AG04450 (cell line): ENCODE data around the gene GEMIN8.

GRCh38 chrX:11426731-11427233 lies 133.6 kb downstream of the AMELX start:
- CAGE, long polyA plus RNA = no peak
- RRBS = no CpG with 5 or more reads among the region's 14 CpGs

- CAGE, long polyA plus RNA = start-site peak on the plus strand at chrX:11759622-11759650, 207 and 163 reads in 2 replicates
- RRBS = no CpG with 5 or more reads among the region's 20 CpGs
Measured at GRCh38 chrX:11759350-11760567, 1.7 kb downstream of the MSL3 start.

GRCh38 chrX:11766375-11766952 lies 8.4 kb downstream of the MSL3 start:
- CAGE, long polyA plus RNA = no peak
- RRBS = no CpG with 5 or more reads among the region's 10 CpGs

DNA sequence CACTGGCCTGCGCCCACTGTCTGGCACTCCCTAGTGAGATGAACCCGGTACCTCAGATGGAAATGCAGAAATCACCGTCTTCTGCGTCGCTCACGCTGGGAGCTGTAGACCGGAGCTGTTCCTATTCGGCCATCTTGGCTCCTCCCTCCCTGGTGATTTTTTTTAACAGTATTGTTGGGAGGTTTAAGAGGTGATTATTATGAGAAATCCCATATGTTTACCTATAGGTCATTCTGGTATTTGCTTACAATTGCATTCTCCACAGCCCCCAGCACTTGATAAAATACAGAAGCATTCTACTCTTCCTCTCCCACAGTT lies 183.1 kb downstream of the MSL3 start:
- CAGE, long polyA plus RNA = no peak
- RRBS = no CpG with 5 or more reads among the region's 8 CpGs

GRCh38 chrX:12571320-12571572 lies 220.0 kb upstream of the PRPS2 start:
- CAGE, long polyA plus RNA = no peak
- RRBS = no CpG with 5 or more reads among the region's 1 CpG

- CAGE, long polyA plus RNA = no peak
- RRBS = no CpG with 5 or more reads among the region's 8 CpGs
Measured at GRCh38 chrX:12973972-12974231, 1.0 kb upstream of the TMSB4X start.

- CAGE, long polyA plus RNA = no peak
- RRBS = no CpG with 5 or more reads among the region's 2 CpGs
Measured at GRCh38 chrX:12974232-12974521, 733 bp upstream of the TMSB4X start.

DNA sequence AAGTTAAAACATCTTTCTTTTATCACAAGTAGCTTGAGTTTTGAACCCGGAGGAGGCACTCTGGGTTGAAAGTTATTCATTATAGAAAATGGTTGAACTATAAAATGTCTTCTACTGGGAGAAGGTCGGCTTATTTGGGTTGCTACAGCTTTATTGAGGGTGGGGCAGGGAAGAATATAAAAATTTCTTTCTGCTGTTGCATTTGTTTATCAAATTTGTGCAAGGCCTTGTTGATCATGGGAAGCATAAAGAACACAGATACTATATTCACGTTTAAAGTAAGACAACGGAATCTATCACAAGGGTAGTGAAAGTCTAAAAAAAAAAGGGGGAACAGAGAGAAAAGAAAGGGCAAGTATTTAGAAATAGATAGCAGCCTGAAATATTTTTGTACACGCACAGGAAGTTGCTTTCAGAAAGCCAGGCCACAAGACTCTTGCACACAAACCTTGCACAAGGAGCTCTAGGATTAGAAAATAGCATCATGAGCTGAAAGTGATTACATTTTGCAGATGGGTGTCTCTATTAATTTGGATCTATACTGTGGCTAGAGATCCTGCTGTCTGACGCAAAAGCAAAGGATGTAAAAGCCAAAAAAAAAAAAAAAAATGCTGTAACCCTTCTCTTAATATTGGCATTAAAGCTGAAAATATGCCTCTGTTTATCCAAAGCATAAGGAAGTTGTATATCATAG lies 37.2 kb upstream of the FAM9C start:
- CAGE, long polyA plus RNA = no peak
- RRBS = no CpG with 5 or more reads among the region's 6 CpGs

- CAGE, long polyA plus RNA = no peak
- RRBS = no CpG with 5 or more reads among the region's 8 CpGs
Measured at GRCh38 chrX:13092176-13092984, 48.0 kb upstream of the FAM9C start.

DNA sequence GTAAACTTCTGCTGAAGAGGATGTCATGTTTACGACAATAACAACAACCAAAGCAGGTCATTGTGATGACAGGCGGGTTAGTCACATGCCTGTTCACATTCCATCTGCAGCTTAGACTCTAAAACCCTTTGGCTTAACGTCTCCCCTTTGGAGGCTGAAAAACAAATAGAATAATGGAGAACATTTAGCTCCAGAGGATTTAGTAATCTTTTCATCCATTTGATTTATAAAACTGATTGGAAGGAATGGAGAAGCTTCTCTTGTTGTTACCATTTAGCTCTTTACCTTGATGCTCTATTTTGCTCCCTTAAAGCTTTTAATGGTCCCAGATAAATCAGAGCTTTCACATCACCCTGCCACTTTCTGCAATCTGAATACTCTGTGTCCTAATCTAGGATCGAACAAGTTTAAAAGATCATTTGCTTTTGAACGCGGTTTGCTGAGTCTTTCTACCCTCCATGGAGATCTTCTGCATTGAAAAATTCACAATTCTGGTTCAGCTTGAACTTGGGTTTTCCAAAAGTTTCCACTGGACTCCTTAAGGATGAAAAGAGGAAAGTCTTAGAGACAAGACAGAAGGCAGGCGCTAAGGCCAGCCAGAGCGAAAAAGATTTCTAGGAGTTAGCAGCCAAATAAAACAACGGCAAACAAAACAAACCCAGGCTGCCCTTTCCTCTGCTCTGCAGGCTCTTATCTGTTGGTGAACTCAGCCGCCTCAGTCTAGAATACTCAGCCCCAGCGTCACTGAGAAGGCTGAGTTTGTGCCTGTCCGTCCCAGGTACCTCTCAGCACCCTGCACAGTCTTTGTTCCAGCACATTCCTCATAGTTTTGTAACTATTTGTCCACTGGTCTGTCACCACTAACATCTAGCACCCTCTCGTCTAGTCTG lies 75.3 kb upstream of the FAM9C start:
- CAGE, long polyA plus RNA = no peak
- RRBS = no CpG with 5 or more reads among the region's 13 CpGs

- CAGE, long polyA plus RNA = no peak
- RRBS = 100% methylated on average over 1 of the region's 11 CpGs
Measured at GRCh38 chrX:13662171-13662993, 9.4 kb downstream of the TCEANC start.

- CAGE, long polyA plus RNA = no peak
- RRBS = no CpG with 5 or more reads among the region's 9 CpGs
Measured at GRCh38 chrX:13766623-13767374, 32.3 kb downstream of the OFD1 start.

- CAGE, long polyA plus RNA = no peak
- RRBS = 2% methylated on average over 31 of the region's 76 CpGs
Measured at GRCh38 chrX:14029255-14030271, at the start of gene GEMIN8. GEMIN8 (minus strand) TSS chrX:14029892.

- CAGE, long polyA plus RNA = no peak
- RRBS = no CpG with 5 or more reads among the region's 5 CpGs
Measured at GRCh38 chrX:14886018-14886610, 12.9 kb downstream of the MOSPD2 start.

GRCh38 chrX:14926503-14926993 lies 53.3 kb downstream of the MOSPD2 start:
- CAGE, long polyA plus RNA = no peak
- RRBS = no CpG with 5 or more reads among the region's 3 CpGs

DNA sequence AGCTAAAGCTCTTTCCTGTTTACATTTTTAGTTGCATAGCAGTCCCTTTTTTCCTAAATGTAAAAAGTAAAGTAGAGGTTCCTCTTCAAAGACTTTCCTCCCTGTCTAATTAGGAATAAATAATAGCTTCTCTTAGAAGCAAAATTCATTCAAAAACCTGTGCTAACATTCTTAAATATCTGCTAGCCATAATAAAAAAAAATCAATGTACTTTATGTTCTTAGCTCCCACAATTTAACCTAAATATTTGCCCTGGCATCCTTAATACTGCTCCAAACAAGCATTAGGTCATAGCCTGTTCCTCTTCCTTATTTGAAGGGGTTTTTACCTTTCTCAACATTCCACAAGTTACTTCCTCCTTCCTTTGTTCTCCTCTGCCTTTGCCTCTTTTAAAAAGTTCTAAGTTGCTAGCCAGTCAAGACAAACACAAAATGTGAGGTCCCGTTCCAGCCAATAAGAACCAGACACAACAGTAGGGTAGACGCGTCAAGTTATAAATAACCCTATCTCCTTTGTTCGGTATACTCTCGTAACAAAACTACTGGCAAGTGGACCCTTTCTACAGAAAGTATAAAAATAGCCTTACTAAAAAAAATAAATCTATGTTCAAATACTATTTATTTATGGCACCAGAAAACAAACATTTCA lies 6.2 kb upstream of the ACE2 start:
- CAGE, long polyA plus RNA = no peak
- RRBS = no CpG with 5 or more reads among the region's 5 CpGs

- CAGE, long polyA plus RNA = no peak
- RRBS = no CpG with 5 or more reads among the region's 10 CpGs
Measured at GRCh38 chrX:16167629-16167828, 248 bp downstream of the MAGEB17 start.

GRCh38 chrX:16737076-16737864 lies 17.9 kb downstream of the SYAP1 start:
- CAGE, long polyA plus RNA = no peak
- RRBS = no CpG with 5 or more reads among the region's 12 CpGs

DNA sequence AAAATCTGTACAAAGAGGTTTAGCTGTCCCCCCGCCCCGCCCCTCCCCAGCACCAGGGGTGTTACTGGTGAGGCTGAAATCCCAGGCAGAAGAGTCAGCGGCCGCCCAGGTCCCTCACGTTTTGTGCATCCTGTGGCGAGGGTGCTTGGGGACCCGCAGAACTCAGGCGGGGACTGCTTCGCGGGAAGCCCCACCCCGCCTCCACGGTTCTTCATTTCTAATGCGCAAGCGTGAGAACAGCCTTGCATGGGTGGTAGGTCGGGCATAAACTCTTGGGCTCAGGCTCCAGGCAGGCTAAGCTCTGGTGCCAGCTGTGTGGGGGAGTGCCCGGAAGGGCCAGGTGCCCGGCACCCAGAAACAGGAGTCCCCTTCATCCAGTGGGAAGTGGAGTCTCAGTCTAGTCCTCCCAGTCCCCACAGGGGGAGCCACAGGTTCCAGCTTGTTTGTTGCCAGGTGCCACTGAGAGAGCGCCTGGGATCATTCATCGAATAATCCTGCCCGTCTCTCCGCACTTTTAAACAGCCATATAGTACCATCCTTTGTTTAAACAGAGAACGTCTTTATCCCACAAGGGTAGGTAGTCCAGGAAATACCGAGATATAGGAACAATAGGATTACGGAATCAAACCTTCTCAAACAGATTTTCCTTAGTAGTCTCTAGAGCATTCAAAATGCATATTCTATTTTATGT lies 12.6 kb upstream of the RBBP7 start:
- CAGE, long polyA plus RNA = no peak
- RRBS = no CpG with 5 or more reads among the region's 24 CpGs

GRCh38 chrX:17347653-17348349 lies 27.2 kb upstream of the NHS start:
- CAGE, long polyA plus RNA = no peak
- RRBS = no CpG with 5 or more reads among the region's 25 CpGs